Cardiac muscle cell (in vitro differentiated cells and primary cell): ENCODE results near the gene SIGMAR1.

DNA sequence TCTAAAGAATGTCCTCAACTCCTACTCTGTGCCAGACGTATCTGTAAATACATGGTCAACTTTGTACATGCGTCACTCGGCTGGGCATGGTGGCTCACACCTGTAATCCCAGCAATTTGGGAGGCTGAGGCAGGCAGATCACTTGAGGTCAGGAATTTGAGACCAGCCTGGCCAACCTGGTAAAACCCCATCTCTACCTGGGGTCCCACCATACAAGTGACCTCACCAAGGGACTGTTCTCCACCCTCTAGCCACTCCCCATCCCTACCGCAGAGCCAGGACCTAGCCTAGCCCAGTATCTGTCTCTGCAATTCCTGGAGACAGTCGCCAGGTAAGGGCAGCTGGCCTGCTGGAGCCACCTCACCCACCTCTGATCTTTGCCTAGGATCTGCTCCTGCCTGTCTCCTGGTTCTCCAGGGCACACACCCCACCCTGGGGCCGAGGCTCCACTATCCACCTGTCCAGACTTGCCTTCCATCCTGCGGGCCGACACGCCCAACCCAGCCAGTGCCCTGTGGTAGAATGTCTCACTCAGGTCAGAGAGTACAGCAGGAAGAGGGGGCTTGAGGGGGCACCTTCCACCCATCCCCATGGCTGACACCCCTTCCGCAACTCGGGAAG, 15.6 kb upstream of the AQP7 start:
- RAMPAGE, long total RNA, result no peak
- RRBS, result no CpG with 5 or more reads among the region's 11 CpGs

GRCh38 chr9:33721924-33722460, 73.4 kb upstream of the PRSS3 start:
- RAMPAGE, long total RNA, result no peak
- RRBS, result no CpG with 5 or more reads among the region's 25 CpGs

DNA sequence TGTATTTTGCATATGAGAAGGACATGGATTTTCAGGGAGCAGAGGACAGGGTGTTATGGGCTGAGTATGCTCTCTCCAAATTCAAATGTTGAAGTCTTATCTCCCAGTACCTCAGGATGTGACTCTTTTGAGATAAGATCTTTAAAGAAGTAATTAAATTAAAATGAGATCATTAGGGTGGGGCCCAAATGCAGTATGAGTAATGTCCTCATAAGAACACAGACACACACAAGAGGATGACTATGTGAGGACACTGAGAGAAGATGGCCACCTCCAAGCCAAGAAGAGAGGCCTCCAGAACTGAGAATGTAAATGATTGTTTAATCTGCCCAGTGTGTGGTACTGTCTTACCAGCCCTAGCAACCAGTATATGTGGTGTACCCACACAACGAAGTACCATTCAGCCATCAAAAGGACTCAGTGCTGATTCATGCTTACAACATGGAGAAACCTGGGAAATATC, 24.9 kb upstream of the PRSS3 start:
- RAMPAGE, long total RNA, result no peak
- RRBS, result no CpG with 5 or more reads among the region's 1 CpG

- RAMPAGE, long total RNA, result no peak
- RRBS, result no CpG with 5 or more reads among the region's 18 CpGs
Observed at GRCh38 chr9:33816182-33816819, 659 bp upstream of the UBE2R2 start.

DNA sequence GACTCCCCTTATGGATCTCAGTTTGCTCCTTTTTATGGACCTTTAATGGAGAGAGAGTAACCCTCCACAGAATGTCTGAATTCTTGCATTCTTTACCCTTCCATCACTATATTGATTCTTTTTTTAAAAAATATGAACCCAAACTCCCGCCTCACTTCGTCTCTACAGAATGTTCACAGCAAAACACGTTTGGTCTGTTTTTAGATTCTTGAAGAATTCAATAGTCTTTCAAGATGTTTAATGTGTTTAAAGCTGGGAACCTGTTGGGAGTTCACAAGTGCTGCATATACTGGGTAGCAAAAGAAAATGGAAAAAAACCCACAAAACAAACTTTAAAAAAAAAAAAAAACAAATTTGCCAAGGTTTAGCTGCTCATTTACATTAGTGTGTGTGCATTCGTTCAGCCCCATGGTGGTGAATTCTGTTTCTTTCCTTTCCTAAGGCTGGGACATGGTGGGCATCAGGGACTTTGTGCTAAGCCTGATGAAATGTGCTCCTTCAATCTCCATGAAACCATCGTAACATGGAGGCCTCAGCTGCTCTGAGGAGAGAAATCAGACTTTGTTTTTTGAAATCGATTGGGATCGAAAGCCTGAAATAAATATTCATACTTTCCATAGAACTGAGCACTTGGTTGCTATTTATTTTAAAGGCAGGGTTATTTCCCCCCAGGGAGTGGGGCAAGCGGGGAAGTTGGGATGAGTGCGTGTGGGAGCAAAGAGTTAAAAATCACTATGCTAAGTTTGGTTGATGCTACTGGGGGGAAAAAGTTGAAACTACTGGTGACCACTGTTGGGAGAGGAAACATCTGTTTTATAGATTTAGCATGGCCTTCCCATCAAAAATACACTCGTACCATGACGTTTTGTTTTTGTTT, 100.6 kb downstream of the UBE2R2 start:
- RAMPAGE, long total RNA, result no peak
- RRBS, result no CpG with 5 or more reads among the region's 11 CpGs

DNA sequence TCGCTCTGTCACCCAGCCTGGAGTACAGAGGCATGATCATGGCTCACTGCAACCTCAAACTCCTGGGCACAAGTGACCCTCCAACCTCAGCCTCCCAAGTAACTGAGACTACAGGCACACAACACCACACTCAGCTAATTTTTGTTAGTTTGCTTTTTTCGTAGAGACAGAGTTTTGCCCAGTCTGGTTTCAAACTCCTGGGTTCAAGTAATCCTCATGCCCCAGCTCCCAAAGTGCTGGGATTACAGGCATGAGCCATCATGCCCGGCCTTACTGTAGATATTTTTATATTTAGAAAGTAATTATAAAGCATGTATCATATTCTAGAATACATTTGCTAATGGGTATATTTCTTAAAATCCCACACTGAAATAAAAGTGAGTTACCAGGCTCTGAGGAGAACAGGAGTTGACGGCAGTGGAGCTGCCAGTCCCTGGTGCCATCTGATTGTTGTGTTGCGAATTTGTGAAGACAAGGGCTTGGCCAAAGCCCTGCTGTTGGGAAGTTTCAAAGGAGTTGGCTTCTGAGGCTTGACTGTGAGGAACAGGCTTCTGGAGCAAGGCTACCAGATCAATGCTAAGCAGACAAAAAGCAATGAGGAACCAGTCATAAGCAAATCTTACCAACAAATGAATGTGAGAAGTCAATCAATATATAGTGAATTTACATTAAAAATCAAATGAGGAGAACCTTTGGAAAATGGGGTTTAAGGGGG, 95.6 kb downstream of the UBAP2 start:
- RAMPAGE, long total RNA, result no peak
- RRBS, result no CpG with 5 or more reads among the region's 5 CpGs

DNA sequence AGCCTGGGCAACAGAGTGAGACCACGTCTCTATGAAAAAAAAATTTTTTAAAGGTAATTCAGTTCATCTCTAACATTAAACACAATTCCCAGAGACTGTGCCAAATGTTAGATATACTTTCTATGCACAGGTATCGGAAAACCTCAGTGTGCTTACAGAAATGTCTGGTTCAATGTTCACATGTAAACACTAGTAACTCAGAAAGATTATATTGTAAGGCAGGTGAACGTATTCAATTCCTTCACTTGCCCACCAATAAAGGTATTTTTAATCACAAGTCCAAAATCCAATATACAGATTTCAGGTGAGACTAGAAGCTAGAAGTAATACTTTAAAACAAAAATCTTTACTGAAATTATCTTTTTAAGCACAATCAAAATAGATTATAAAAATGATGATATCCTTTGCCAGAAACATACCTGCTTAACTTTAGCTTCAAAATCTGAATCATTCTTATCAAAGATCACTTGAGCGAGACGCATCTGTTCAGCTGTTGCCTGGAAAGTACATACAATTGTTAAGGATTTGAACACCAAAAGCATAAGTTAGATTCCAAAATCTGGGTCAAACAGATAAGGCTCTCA, 50.2 kb downstream of the UBAP2 start:
- RAMPAGE, long total RNA, result no peak
- RRBS, result no CpG with 5 or more reads among the region's 5 CpGs

DNA sequence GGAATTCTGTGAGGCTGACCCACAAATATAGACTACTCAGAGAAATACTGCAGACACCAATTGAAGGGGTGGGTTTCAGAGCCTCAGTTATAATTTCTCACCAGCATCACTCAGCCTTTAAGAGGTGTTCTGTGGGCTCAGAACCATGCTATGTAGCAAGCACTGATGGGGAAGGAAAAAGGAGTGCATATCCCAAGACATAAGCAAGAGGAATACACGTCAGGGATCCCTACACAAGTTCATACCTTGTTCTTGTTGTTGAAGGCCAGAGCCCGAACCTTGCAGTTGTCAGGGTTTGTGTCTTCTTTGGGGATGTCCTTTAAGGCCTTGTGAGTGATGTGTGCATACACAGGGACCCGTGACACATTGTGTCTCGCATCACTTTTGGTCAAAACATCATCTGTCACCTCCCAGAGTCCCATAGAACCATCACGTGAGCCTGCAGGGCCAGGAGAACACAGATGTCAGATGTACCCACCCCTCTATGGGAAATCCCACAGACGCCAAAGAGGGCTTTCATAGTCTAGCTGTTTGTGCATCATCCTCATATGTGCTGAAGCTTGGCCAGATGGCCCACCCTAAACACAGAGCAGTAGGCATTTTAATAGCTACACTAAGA, 28.3 kb downstream of the DCAF12 start:
- RAMPAGE, long total RNA, result no peak
- RRBS, result no CpG with 5 or more reads among the region's 6 CpGs

DNA sequence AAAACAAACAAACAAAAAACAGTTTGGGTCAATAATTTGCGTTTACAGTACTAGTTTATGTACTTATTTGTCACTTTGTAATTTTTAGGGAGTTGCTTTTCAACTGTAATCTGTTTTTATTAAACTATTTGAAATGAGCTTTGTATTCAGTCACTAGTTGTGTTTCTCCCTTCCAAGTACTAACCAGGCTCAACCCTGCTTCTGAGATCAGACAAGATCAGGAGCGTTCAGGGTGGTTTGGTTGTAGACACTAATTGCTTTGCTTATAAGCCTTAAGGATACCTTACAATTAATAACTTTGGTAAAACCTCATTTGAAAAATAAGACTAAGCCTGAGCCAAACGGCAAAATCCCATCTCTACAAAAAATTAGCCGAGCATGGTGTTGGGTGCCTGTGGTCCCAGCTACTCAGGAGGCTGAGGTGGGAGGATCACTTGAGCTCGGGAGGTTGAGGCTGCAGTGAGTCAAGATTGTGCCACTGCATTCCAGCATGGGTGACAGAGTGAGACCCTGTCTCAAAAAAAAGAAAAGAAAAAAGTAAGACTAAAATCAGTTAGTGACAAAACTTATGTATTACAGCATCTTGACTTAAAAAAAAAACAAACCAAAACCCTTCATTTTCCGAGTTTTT, 27.3 kb downstream of the UBAP1 start:
- RAMPAGE, long total RNA, result no peak
- RRBS, result no CpG with 5 or more reads among the region's 6 CpGs

DNA sequence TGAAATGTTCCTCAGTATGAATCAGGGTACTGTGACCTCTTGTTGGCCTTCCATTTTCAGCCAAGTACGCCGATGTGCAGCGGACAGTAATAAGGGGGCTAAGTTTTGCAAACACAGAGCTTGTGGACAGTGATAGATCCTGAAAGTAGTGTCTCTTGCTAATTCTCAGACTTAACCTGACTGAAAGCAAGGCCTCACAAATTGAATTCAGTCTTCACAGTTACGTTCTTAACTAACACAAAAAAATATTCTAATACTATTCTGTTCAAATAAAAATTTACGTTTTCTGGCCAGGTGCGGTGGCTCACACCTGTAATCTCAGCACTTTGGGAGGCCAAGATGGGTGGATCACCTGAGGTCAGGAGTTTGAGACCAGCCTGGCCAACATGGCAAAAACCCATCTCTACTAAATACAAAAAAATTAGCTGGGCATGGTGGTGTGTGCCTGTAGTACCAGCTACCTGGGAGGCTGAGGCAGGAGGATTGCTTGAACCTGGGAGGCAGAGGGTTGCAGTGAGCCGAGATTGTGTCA, 31.4 kb downstream of the UBAP1 start:
- RAMPAGE, long total RNA, result no peak
- RRBS, result no CpG with 5 or more reads among the region's 7 CpGs

DNA sequence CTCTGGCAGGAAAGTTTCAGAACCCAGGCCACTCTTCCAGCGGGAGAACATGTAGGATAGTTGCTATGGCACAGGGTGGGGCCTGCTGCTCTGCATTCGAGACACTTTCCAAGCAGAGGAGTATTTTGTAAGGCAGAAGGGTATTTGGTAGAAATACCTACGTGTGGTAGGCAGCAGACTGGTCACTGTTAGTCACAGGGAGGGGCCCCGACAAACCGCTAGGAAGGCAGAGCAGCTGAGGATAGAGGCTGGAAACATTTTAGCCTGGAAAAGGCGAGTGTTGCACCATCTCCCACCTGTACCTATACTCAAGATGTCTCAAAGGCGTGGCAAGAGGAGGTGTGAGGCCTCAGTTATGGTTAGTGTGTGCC, 74.5 kb downstream of the KIF24 start:
- RAMPAGE, long total RNA, result no peak
- RRBS, result no CpG with 5 or more reads among the region's 7 CpGs

DNA sequence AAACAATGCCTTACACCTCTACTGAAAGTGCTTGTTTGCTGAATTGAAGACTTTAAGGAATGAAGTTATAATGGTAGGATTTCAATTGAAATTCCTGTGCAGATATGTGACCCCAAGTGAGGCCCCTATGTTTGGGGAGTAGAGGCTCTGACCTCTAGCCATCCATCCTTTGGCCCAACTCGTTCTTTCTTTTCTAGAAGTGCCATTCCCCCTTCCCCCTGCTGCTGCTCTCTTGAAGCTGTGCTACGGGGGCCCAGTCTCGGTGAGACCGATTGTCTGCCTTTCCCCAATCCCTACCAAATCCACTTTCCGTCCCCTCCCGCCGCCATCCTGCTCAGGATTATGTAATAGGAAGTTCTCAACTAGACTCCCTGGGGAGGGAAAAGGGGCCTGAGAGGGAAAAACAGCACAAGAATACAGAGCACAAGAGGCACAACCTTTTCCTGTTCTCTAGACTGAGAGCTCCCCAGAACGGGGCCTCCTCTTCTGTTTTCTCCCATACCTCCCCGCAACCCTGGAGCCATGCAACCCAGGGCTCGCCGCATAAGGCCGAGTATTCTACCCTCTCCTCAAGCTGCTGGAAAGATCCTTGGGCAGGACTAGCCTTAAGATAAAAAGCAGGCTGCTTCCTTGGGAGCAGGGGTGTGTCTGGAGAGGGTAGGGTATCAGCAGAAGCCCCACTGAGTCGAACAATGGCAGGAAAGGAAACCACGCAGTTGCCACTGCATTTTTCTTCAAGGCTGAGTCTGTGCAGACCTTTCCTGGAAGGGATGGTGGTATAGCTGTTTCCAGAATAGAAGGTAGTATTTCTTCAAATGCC, 13.1 kb downstream of the MYORG start:
- RAMPAGE, long total RNA, result no peak
- RRBS, result no CpG with 5 or more reads among the region's 14 CpGs

GRCh38 chr9:34372293-34372945, 4.3 kb downstream of the MYORG start:
- RAMPAGE, long total RNA, result no peak
- RRBS, result no CpG with 5 or more reads among the region's 58 CpGs

GRCh38 chr9:34562845-34563539, 26.5 kb downstream of the CNTFR start:
- RAMPAGE, long total RNA, result no peak
- RRBS, result no CpG with 5 or more reads among the region's 10 CpGs

DNA sequence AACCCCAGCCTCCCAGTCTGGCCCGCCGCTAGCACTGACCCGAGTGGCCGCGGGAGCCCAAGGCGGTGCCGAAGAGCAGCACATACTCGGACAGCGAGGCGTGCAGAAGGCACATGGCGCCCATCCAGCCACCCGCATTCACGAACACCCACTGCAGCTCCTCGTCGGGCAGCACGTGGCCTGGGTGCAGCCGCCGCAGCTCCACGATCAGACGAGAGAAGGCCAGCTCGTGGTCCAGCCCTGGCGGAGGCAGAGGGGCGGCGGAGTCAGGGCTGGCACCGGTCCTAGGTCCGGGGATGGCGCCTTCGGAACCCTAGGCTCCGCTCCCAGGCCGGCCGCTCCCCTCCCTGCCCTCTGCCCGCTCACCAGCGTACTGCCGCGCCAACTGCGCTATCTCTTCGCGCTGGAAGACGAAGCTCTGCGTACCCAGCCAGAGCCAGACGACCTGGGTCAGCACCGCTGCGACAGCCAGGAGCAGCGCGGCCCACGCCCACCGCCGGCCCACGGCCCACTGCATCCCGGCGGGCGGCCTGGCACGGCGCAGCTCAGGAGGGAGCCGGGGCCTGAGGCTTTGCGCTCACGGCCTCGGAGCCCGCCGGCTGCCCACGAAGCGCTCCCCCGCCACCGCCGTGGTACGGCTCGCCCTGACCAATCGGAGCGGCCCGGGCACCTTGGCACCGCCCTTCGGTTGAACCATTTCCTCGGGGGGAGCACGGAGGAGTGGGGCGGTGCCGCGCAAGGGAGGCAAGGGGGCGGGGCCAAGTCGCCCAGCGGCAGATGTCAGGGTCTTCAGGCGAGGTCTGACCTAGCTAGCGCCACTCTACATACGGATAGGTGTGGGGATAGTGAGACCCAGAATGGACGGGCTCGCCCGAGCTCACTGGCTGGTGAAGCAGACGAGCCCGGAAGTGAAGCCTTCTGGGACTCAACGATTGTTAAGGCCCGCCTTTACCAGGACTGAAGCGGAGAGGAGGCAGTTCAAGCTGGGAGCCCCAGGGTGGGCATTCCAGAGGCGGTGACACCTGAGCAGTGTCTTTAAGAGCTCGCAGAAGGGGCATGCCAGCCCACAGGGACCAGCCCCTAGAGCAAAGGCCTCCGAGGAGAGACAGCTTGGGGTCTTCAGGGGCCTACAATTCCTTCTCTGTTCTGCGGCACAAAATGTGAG, at the start of gene SIGMAR1:
SIGMAR1 (minus strand) TSS at position 607 of the 1,165 bp plus-strand sequence.
- RAMPAGE, long total RNA, result no peak
- RRBS, result 2% methylated on average over 26 of the region's 95 CpGs

DNA sequence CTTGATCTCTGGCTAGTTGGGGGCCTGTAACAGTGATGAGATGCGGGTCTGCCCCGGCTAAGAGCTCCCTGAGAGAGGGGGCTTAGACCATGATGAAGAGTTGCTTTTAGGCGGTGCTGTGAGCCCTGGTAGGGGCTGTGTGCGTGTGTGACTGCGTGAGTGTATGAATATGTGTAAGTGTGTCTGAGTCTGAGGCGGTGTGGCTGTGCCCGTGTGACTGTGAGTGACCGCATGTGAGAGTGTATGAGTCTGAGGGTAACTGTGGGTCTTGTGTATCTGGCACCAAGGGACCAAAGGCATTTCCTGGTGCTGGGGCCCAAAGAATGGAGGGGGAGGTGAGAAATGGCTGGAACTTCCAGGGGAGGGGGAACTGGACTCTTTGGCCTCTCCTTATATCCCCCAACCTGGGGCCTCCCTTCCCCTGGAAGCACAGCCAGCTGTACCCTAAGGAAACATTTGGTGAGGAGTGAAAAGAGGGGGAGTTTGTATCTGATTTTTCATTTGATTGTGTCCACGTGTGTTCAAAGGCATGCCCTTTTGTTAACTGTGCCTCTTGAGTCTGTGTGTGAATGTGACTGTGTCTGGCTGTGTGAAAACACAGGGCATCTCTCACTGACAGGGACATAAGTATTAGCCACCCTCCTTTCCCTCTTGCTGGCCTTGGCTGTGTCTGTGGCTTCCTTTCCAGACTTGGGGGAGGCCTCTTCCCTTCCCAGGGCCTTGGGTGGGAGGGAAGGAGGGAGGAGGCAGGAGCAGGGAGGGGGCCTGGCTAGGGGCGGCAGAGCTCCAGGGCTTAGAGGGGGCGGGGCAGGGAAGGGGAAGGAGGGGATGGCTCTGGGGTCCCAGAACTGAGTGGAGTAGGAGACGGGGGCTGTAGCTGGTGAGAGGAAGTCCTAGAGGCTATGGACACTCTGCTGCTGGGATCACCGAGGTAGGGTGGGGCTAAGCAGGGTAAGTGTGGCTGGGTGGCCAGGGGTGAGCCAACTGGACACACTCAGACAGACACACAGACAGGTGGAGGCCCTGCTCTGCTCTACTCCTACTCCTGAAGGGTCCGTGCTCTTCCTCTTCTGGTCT, 1.4 kb downstream of the IL11RA start:
- RAMPAGE, long total RNA, result no peak
- RRBS, result no CpG with 5 or more reads among the region's 14 CpGs

DNA sequence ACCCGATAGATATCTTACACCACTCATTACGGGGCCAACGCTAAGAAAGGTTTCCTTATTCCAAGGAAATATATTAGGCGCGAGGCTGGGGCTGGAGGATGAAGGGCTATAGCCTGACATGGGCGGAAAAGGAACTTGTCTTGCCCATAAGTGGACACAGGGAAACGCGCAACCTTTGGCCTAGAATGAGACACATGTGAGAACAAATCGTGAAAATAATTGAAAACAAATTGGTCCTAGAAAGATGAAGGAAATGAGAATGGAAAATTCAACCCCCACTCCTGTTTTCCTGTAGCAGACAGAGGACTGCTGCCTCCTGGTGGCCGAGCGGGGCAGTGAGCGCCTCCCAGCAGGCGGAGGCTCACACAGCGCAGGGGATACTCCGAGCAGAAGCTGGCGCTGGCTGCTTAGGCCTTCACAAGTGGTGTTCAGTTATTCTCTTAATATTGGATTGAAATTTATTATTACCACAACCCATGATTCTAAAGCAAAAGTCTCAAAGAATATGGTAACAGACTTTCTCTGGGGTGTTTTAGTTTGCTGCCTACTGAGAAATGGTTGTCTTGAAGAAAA, 7.9 kb downstream of the CCL21 start:
- RAMPAGE, long total RNA, result no peak
- RRBS, result no CpG with 5 or more reads among the region's 16 CpGs

GRCh38 chr9:34809407-34810135, 80.3 kb upstream of the FAM205A start:
- RAMPAGE, long total RNA, result no peak
- RRBS, result 3% methylated on average over 21 of the region's 64 CpGs

DNA sequence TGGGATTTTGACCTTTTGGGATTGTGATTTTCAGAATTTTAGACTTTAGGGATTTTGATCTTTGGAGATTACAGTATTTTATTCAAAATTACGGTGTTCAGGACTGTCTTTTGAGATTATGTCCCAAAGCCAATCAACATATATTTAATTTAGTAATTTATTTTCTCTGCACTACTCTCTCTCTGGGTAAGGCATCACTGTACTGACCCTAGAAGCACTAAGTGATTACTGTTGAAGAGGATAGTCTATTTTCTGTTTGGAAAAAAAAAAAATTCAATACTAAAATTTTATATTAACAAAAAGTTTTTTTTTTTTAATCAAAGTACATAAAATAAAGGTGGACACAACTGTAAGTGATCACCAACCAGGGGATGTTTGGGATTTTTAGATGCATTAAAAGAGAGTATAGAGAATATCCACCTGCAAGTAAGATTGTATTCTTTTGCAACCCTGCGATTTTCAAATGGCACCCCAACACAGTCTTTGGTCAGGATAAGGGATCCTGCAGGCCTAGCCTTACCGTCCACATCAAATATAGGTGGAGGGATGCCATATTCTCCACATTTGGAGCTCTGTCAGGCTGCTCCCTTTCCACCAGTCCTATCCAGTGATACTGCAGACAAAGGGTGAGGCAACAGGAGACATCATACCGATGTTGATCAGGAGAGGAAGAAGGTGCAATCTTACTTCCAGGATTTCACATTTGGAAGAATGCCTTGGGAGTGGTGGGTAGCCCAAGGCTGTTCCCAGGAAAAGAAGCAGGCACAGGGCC, 13.9 kb downstream of the C9orf131 start:
- RAMPAGE, long total RNA, result no peak
- RRBS, result no CpG with 5 or more reads among the region's 4 CpGs

DNA sequence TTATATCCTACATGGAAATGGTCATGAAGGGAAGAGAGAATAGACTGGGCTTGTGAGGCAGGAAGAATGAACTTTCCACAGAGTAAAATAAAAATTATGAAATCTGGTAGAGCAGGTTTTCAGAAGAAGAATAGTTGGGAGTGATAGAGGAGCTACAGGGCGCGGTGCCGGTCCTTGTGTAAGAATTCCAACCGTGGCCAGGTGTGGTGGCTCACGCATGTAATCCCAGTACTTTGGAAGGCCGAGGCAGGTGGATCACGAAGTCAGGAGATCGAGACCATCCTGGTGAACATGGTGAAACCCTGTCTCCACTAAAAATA, 8.9 kb upstream of the UNC13B start:
- RAMPAGE, long total RNA, result no peak
- RRBS, result no CpG with 5 or more reads among the region's 8 CpGs